Myometrial cell (primary cell): ENCODE measurements around the genes TAC4 and SAMD14.

- RAMPAGE, long total RNA = no peak
Observed at GRCh38 chr17:49847887-49848550, at the start of gene TAC4. Gene TAC4, minus strand, starts transcription at chr17:49848069.

DNA sequence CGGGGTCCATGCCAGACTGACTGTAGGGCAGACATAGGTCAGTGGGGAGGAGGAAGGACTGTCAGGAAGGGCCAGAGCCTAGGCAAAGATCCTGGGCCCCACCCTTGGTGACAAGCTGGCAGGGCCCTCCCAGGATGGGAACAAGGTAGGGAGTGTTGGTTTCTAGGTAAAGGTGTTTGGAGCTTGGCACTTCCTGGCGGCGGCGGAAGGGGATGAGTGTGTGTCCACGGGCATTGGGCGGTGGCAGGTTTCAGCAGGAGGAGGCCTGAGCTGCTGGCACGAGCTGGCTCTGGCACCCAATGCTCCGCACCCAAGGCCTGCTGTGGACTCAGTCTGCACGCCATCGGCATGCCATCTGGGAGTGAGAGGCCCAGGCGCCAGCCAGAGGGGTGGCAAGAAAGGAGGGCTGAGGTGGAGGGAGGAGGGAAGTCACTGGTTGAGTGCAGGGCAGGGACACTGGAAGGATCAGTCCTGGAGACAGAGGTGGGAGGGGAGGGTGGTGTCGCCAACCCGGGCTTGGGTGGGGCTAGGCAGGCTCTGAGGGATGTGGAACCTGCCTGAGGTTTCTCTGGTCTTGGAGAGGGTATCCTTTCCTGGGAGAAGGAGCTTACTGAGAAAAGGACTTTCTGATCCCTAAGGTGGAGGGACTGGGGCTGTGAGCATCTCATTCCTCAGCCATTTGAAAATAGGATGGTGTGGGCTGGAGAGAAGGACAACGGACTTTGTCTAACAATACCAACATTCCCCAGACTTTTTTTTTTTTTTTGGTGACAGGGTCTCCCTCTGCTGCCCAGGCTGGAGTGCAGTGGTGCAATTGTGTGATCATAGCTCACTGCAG, 47.0 kb upstream of the TAC4 start:
- RAMPAGE, long total RNA = no peak

- RAMPAGE, long total RNA = no peak
Observed at GRCh38 chr17:50088176-50088619, 7.0 kb upstream of the PDK2 start.

DNA sequence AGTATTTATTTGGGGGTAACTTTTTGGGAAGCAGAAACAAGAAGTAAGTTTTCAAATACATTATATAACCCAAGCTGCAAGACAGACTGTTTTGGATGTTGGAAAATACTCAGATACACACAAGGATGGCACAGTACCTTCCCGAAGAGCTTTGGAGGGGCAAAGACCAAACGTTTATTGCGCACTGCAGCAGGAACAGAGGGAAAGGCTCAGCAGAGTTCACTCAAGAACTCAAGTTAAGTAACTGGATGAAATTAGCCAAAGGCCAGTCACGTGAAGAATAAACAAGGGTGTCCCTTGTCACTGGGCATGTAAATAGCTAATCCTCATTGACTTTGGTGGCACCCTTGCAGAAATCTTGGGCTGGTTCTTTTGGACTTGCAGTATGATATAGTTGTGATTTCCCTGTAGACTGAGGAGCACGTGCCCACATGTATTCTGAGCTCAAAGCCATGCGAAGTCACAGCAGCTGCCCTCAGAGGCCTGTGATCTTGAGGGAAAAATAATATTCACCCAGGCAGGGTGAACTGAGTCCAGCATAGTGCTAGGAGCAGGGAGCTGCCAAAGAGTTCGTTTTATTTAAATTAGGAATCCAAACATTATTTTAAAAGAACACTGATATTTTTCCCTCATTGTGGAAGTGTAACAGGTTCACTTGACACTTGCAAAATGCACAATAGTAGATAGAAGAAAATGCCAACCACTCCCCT, 2.9 kb downstream of the PDK2 start:
- RAMPAGE, long total RNA = no peak

GRCh38 chr17:50110515-50111437, 15.6 kb downstream of the PDK2 start:
- RAMPAGE, long total RNA = no peak

GRCh38 chr17:50129482-50130651, at the start of gene SAMD14:
Gene SAMD14, minus strand, starts transcription at chr17:50130160.
- RAMPAGE, long total RNA = no peak

DNA sequence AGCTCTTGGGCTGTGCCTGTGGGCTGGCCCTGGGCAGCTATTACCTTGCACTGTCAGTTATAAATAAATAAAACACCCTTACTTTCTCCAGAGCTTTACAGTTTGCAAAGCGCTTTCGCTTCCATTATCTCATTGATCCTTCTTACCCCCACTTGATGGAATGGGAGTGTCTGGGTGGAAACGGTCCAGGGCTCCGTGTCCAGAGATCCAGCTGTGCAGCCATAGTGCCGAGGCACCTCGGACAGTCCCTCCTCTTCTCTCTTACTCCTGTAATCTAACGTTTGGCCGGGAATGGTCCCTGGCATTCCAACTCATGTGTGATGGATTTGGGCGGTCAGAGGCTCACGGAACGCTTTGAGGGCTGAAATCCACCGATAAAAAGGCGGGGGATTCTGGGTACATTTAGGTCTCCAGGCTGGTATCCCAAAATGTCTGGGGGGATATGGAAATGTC, 4.9 kb upstream of the SGCA start:
- RAMPAGE, long total RNA = no peak

- RAMPAGE, long total RNA = no peak
Observed at GRCh38 chr17:50163599-50164402, 2.0 kb upstream of the SGCA start.

DNA sequence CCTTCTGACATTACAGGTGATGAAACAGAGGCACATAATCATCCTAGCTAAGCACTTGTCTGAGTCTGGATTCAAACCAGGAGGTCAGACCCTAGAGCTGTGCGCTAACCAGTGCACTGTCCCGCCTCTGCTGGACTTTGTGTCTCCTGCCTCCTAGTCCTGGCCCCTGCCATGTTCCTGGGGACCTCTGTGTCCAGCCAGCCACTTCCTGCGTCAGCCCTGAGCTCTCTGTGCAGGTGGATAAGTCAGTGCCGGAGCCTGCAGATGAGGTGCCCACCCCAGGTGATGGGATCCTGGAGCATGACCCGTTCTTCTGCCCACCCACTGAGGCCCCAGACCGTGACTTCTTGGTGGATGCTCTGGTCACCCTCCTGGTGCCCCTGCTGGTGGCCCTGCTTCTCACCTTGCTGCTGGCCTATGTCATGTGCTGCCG, 4.1 kb downstream of the SGCA start:
- RAMPAGE, long total RNA = no peak

GRCh38 chr17:50180982-50181896, 15.4 kb downstream of the SGCA start:
- RAMPAGE, long total RNA = no peak

- RAMPAGE, long total RNA = no peak
Observed at GRCh38 chr17:50205347-50205922, 4.0 kb upstream of the COL1A1 start.

- RAMPAGE, long total RNA = no peak
Observed at GRCh38 chr17:50214903-50215413, 13.5 kb upstream of the COL1A1 start.

GRCh38 chr17:50259707-50260128, 14.5 kb upstream of the TMEM92 start:
- RAMPAGE, long total RNA = no peak

GRCh38 chr17:50363672-50364369, 9.2 kb downstream of the MRPL27 start:
- RAMPAGE, long total RNA = no peak

DNA sequence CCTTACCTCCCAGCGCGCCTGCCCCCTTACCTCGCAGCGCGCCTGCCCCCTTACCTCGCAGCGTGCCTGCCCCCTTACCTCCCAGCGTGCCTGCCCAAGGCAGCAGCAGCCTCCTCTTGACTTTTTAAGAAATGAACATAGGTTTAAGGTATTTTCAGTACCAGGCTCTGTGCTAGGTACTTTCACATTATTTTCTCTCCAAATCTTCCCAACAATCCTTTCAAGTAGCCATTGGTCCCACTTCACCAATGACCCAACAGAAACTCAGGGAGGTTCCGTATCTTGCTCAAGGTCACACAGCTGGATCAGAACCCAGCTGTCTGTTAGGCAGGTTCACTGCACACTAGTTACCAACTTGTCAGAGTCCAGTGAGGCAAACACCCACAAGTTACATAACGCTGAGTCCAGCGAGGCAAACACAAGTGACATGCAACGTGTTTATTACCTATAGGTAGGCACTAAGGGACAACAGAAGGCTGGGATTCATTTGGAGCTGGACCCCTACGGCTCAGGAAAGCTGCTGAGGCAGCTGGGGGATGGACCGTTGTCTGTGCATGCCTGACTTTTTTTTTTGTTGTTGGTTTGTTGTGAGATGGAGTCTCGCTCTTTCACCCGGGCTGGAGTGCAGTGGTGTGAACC, 2.2 kb upstream of the RSAD1 start:
- RAMPAGE, long total RNA = no peak

- RAMPAGE, long total RNA = no peak
Observed at GRCh38 chr17:50499144-50499352, 9.2 kb upstream of the MYCBPAP start.

DNA sequence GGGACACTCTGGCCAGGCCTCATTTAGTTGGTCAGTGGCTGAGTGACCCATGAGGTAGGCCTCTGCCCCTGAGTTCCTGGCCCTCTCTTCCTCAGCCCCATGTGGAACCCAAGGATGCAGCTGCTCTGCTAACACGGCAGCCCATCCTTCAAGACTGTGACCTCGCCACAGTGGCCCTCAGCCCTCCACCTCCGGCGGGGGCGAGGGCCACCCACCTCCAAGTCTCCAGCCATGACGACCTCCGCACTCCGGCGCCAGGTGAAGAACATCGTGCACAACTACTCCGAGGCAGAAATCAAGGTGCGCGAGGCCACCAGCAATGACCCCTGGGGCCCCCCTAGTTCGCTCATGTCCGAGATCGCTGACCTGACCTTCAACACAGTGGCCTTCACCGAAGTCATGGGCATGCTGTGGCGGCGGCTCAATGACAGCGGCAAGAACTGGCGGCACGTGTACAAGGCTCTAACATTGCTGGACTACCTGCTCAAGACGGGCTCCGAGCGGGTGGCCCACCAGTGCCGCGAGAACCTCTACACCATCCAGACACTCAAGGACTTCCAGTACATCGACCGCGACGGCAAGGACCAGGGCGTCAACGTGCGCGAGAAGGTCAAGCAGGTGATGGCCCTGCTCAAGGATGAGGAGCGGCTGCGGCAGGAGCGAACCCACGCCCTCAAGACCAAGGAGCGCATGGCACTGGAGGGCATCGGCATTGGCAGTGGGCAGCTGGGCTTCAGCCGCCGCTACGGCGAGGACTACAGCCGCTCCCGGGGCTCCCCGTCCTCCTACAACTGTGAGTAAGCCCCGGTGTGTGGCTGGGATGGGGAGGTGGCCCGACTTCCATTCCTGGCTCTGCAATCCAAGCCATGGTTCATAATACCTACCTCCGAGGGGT, 4.0 kb downstream of the EPN3 start:
- RAMPAGE, long total RNA = no peak

DNA sequence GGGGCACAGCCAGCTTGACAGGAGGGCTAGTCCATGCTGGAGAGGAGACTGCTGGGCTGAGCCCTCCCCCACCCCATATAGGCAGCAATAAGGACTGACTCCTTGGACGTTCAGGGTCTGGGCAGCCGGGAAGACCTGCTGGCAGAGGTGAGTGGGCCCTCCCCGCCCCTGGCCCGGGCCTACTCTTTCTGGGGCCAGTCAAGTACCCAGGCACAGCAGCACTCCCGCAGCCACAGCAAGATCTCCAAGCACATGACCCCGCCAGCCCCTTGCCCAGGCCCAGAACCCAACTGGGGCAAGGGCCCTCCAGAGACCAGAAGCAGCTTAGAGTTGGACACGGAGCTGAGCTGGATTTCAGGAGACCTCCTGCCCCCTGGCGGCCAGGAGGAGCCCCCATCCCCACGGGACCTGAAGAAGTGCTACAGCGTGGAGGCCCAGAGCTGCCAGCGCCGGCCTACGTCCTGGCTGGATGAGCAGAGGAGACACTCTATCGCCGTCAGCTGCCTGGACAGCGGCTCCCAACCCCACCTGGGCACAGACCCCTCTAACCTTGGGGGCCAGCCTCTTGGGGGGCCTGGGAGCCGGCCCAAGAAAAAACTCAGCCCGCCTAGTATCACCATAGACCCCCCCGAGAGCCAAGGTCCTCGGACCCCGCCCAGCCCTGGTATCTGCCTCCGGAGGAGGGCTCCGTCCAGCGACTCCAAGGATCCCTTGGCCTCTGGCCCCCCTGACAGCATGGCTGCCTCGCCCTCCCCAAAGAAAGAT, 8.6 kb upstream of the ABCC3 start:
- RAMPAGE, long total RNA = no peak

GRCh38 chr17:50638495-50639672, 4.2 kb downstream of the ABCC3 start:
- RAMPAGE, long total RNA = no peak

- RAMPAGE, long total RNA = no peak
Observed at GRCh38 chr17:50676333-50676838, 31.3 kb downstream of the ANKRD40 start.